Mammary microvascular endothelial cell (primary cell): ENCODE measurements around a stretch of chr4.

GRCh38 chr4:113684689-113685166, 76.8 kb downstream of the CAMK2D start:
- RAMPAGE, long total RNA, result no peak

DNA sequence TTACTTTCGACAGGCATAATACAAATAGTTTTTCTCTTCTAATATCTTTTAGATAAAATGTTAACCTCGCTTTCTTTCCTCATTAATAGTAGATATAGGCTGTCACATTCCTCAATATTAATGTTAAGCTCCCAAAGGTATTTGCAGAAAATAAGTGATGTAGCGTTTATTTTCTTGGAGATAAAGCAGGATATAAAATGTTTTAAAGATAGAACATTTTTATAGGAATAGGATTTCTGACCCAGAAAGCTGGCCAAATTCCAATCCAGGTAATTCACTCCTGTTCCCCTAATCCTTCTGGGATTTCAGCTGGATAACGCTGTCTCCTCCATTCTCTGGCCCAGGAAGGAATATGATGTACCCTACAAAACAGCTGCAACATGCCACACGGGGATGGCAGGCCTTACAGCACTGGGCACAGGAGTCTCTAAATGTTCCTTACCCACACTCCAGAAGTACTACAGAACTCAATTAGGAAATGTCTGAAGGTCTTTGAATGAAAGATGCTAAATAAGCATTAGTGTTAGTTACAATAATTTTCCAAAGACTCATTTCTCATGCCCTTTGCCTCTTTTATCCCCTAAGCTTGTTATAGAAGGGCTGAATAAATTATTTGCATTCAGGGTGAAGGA, 15.9 kb downstream of the CAMK2D start:
- RAMPAGE, long total RNA, result no peak

DNA sequence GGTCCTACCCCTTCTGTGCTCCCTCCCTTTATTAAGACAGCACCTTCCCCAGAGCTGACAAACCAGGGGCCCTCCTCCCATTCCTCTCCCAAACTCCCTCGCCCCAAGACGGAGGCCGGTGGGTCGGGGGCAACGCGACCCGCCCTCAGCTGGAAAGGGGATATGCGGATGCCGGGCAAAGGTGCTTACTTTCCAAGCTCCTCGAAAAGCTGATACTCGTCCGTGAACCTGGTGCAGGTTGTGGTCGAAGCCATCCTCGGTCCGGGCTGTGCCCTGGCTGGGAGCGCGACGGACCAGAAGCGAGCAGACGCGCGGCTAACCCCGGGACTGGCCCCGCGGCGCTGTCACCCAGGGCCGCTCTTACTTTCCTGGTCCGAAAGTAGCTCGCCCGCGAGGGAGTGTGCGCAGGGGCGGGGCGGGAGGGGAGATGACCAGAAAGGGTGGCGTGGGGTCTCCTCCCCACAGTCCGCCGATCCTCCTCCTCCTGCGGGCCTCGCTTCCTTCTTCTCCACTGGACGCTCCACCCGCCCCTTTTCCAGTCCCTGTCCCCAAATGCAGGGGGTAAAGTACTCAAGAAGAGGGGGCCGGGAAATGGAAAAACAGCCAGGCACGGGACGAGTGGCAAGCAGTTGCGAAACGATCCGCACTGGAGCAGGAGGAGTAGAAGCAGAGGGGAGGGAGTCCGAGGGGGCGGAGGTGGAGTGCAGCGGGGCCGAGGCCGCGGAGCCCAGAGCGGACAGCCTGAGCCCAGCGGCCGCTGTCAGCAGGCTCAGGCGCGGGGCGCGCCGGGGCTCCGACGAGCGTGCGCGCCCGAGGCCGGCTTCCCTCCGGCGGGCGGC, 504 bp downstream of the CAMK2D start:
- RAMPAGE, long total RNA, result no peak

DNA sequence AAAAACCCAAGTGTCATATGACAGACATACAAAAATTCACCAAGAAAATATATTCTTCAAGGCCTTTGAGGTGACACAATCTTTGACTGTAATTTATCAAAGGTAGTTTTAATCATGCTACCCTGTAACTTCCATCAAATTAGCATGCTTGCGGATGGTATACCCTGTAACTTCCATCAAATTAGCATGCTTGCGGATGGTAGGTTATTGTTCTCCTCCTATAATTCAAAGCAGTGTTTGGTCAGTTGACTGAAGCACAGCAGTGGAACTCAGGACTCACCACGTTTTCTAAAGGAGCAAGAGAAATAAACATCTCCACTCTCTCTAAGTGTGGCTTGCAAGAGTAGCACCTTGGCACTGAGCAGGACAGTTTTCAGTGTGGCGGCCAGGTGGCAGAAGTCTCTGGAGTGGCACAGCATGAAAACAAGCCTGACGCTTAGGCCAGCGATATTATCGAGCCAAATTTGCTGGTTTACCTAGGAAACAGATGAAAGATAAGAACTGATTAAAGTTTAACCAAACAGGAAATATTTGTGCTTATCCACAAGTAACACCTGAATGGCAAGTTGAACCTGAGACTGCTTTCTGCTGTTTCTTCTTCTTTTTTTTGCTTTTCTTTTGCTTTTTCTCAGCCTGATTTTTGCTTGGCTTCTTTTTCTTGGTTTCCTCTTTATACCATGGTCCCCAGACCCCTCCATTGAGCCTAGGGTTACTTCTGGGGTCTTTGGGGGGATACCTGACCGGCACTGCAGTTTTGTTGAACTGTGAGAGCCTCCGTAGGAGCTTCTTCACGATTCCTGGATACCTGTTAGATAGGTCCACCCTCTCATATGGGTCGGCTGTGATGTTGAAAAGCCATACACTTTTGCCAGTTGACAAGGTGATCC, 77.5 kb downstream of the ARSJ start:
- RAMPAGE, long total RNA, result no peak

DNA sequence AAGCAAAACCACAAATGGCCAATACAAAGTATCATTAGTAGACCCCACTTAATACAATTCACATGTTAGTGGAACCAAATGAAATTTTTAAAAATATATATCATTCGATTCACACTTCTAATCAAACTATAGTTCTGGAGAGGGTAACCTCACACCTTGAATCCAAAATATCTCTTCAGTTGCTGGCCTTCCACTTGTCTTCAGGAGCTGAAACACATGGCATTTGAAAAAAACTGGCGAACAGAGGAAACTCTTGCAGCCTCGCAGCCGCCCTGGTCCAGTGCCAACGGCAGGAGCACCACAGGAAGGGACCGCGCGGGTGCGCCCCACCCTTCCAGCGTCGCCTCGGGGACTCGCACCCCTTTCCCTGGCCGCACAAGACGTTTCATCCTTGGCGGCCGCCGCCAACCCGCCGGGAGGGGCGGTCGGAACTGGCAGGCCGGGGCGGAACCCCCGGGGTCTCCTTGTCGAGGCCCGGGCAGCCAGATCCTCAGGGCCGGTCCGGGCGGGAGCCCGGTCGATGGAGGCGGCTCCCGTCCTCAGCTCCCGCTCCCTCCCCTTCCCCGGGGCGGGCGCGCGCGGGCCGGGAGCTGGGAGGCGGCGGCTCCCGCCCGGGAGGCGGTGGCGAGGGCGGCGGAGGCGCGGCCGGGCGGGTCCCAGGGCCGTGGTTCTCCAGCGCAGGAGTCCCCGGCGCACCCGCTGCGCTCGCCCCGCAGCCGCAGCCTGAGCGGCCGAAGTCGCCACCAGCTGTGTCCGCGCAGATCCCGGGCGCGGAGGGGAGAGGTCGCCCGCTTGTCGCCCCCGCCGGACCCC, 1.1 kb upstream of the NDST3 start:
- RAMPAGE, long total RNA, result no peak

DNA sequence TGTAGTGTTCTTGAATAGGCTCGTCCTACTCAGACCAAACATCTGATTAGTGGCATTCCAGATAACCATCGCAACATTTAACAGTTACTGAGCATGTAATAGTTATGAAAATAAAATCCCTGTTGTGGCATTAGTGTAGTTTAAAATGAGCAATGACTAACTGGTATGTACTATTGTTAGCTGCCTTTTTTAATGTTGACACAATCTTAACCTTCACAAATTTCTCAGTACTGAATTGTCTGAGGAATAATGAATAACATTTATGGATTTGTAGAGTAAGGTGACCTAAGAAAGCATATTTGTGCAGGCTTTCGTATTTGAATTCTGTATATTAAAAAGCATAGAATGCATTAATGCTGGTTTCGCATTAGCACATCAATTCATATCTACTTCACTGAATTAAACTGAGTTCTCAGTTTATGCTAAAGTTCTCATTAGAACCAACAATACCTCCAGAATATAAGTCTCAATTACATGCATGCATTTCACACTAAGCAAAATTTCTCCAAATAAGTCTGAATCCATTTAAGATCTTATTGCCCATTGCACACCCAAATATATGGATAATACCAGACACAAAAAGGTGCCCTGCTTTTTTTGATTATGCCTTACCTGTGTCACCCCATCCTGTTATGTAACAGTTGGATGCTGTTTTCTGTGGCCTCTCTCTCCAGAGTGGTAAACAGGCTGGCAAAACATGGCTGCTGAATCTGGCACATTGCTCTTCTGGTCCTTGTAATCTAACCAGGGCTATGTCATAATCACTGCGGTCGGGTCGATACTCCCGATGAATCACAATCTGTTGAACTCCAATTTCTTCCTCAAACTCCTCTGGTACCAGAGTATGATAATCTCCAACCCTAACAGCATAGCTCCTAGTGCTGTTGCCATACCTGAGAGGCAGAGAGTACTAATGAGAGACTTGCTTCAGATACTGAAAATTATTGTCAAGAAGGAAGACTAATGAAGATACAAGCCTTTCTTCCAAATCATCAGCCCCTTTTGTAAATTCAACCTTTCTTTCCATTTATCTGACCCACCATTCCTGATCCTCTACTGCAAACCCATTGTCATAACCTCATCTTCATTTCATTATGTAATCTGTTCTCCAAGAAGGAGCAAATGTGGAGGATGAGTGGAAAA, 70.2 kb downstream of the PRSS12 start:
- RAMPAGE, long total RNA, result no peak

DNA sequence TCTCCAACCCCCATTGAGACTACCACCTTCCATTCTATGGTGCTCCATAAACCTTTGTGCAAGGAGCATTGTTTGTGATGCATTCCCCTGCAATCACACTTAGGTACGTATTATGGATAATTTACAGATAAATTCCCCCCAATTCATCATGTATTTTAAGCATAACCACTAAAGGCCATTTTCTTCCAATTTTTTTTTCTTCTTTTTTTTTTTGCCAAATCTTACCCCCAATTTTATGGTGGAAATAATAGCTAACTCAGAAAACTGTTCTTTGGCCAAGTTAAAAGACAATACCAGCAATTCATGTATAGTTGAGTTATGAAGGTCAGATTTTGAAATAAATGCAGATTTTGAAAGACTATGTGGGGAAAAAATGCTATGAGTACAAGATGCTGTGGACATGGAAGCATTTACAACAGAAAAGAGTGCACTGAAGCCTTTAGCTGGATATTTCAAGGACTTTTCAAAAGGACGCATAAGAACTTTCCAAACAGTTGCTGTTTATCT, 63.7 kb downstream of the METTL14 start:
- RAMPAGE, long total RNA, result no peak

GRCh38 chr4:118814751-118815908, 20.8 kb downstream of the SEC24D start:
- RAMPAGE, long total RNA, result no peak

GRCh38 chr4:118894153-118894698, 5.6 kb downstream of the SYNPO2 start:
- RAMPAGE, long total RNA, result no peak

DNA sequence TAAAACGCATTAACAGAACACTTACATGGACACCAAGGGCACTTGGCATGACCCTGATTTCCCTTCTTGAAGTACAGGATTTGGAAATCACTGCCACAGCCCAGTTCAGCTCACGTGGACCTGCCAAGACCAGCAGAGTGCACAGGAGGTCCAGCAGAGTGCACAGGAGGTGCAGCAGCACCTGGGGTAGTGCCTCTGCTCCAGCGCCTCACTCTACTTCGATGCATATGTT, 122.3 kb downstream of the SYNPO2 start:
- RAMPAGE, long total RNA, result no peak

- RAMPAGE, long total RNA, result no peak
Measured at GRCh38 chr4:119029588-119030920, 105.6 kb upstream of the MYOZ2 start.

- RAMPAGE, long total RNA, result no peak
Measured at GRCh38 chr4:119136567-119137049, 976 bp downstream of the MYOZ2 start.

DNA sequence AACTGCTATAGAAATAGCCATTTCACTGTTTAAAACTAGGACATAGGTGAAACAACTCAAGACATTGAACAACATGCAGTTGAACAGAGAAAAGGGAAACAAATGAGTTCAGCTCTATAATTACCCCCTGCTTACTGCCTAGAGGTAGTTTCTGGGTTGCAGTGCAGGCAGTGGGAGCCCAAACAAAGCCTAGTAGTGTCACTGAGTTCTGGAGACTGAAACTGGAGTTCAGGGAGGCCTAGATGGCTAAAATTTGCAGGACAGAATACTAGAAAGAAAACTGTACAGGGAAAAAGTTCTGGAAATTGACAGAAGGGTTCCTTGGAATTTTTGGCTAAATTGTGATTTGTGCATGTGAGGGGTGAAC, 37.3 kb downstream of the C4orf3 start:
- RAMPAGE, long total RNA, result no peak

DNA sequence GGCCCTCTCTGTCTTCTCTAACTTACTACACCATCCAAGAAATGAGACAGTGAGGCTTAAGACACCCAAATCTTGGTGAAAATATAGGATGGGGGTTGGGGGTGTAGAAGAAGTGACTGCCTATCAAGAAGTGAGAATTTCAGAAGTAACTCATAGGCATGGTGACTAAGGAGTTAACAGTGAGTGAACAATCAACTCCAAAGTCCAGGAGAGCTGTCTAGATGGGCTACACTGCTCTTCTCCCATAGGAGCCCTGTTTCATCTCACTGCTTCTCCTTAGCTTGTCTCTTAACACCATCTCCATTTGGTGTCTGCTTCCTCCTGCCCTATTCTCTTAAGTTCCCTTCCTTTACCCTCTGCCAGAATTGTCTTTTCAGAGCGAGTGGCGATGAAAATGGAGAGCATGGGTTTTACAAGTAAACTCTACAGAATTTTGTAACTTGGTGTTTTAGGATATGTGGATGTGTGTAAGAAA, 1.2 kb downstream of the C4orf3 start:
- RAMPAGE, long total RNA, result no peak

DNA sequence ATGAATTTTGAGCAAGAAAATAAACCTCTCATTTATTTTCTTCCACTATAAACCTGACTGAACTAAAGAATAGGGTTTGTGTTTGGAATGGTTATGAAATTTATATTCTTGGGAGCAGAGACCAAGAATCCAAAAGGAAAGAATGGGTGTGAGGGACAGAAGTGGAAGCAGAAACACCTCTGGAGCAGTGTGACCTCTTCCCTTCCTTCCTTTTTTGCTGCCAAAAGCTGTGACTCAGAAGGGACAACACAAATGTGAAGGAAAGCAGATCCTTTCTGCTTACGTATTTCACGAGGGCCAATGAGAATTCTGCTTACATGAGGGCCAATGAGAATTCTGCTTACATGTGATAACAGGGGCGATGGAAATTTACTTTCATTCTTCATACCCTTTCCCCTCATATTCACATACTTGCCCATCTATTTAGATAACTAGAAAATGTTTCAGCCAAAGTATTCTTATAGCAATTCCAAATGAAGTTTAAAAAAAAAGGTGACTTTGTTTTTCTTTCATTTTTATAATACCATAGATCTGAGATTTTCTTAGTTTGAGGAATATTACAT, 404.6 kb downstream of the PRDM5 start:
- RAMPAGE, long total RNA, result no peak

GRCh38 chr4:120921630-120921889, 966 bp downstream of the PRDM5 start:
- RAMPAGE, long total RNA, result no peak

DNA sequence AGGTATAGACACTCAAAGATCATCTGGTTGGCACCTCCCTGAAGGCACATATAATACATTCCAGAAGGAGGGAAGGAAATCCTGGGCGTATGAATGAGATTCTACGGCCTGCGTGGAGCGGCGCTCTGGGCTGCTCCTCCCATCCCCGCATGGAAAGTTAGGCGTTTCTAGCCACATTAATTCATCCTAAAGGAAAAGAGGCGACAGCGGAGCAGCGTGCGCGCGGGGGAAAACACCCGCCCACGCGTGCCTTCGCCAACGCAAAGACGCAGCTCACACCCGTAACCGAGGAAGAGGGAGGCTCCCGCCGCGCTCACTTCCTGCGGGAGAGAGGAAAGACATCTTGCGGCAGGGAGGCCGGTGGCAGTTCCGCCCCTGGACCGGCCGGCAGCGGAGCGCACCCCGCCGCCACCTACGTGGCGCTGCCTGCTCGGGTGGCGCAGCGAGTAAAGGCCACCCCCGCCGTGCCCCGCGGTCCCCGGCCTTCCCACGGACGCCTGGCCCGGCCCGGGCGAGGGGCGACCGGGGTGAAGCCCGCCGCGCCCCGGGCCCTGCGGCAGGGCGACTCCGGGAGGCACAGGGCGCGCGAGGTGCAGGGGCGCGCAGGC, 532 bp downstream of the PRDM5 start:
- RAMPAGE, long total RNA, result no peak

DNA sequence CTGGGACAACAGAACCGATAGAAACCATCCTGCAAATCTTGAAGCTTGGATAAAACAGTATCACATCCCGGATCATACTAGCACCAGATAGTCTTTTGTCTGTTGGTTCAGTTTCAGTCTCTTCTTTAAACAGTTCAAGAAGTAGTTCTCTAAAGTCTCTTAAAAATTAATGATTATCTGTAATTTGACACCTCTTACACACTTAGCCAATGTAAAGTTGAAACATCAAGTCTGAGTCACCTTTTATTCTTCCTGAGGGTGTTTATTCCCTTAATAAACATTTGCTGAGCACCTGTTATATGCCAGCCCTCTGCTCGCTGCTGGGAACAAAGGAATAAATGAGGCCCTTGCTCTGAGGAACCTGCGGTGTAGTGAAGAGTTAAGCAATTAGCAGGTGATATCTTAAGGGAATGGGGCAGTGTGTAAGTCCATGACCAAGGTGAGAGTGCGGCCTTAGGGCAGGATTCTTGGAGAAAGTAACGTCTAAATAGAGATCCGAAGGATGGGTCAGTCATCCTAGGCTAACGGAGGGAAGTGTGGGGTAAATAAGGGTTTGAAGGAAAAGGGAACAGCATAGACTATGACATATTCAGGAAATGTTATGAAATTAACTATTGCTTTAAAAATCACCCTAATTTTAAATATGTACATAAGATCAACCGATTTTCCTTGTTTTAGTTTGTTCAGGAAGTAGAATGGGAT, 5.2 kb upstream of the NDNF start:
- RAMPAGE, long total RNA, result no peak

- RAMPAGE, long total RNA, result no peak
Measured at GRCh38 chr4:121697036-121697567, 322 bp upstream of the ANXA5 start.

DNA sequence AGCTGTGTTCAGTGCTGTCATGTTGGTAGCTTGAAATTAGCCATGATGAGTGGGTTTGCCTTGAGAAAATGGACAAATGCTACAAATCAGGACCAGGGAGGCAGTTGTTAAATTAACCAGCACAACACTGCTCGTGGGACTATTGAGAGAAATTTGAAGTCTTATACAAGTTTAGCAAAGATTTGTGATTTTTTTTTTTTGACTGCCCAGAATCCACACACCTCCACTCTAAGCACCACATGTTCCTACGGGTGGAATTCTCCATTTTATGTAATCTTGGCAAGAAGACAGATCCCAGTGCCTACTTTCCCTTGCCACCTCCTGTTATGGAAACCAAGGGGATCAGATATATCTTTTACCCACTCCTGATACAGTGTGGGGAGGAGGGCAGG, 2.4 kb upstream of the SMIM43 start:
- RAMPAGE, long total RNA, result no peak